ENCODE results near the genes MGST3 and ILDR2.

- RRBS, 2 experiments = no CpG with 5 or more reads among the region's 20 CpGs
These were observed 194.9 kb downstream of the PBX1 start for GRCh38 chr1:164753417-164754654.

DNA sequence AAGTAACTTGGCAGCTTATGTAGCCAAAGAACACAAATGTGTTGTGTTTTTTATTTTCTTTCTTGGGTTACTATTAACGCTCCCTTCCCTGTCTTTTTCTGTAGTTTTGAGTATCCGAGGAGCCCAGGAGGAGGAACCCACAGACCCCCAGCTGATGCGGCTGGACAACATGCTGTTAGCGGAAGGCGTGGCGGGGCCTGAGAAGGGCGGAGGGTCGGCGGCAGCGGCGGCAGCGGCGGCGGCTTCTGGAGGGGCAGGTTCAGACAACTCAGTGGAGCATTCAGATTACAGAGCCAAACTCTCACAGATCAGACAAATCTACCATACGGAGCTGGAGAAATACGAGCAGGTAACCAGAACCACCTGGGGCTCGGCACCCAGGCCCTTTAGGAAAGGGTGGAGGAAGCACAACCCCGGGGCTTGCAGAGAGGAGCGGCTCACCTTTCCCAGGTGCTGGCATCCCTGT is 233.4 kb downstream of the PBX1 start:
- RRBS, 2 experiments = 40 to 45% methylated on average over 2 of the region's 19 CpGs

DNA sequence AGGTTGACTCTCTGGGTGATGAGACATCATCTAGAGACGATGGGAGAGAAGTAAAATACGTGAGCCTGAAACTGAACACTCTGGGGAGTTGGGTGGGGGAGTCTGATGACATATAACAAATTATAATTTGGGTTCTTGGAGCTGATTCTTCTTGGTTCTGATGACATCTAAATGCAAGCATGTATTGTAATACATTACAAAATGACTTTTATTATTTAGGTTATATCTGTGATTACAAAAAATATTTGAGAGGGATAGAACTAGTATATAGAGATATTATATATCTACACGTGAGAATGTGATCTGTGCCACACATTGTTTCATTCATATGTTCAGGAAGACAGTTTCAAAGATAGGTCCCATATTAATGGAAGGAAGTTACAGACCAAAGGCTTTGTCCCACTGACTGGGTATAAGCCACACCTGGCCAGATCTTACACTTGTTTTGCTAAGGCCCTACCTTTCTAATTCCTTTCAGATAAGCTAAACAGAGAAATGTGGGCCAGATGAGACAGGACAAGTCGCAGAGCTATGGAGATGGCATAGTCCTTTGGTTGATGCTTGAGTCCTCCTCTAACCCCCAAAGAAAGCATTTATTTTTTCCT is 259.0 kb downstream of the PBX1 start:
- RRBS, 2 experiments = no CpG with 5 or more reads among the region's 4 CpGs

DNA sequence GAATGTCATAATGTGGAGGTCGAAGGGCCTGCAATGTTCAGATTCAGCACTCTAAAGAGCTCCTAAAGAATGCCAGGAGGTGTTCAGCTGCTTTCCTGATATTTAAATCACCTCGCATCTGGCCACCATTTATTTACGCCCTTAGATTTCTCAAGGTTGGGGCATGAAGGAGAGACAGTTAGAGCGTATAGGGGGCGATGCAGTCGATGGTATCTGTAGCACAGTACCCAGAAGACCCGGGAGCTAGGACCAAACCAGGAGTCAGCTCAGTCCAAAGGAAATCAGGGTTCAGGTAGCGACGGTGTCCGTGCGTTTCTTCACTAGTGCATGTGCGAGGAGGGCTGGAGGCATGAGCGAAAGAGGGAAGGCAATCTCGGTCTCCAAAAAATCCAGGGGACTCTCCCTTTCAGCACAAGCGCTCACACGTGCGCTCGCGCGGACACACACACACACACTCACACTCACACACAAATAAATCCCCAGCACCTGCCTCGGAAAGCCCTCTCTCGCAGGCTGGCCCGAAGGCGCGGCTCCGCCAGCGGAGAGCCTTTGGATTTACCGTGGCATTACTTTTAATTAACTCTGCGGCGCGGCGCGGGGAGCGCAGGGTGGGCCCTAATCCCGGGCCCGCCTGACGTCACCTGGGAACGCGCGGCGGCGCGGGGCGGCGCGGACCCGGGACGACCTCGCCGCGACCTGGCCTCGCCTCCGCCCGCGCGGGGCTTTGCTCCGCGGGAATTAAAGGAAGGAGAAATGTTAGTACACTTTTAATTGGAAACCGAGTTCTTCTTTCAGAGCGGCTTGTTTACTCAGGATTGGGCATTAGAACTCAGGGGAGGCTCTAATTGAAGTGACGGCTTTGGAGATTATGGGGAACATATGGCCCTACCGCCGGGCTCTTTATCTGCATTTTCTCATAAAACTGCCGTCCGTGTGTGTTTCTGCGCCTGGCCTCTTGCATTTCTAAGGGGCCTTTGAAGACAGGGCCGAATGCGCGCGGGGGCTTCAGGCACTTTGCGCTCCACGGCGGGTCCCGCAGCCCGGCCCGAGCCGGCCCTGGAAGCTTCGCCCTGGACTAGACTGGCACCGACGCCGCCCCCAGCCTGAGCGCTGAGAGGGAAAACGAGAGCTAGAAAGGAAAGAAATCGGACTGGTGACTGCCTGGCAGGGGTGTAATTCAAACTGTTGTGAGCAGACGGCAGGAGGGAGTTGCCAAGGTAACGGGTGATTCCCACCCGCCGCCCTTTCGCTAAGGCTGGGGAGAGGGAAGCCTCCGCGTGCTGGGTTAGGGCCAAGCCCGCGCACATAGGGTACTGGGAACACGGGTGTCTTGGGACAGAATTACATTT is 121.1 kb downstream of the LMX1A start:
- RRBS, 2 experiments = 1 to 2% methylated on average over 13 of the region's 94 CpGs

GRCh38 chr1:165253747-165254146 is 102.8 kb downstream of the LMX1A start:
- RRBS, 2 experiments = no CpG with 5 or more reads among the region's 3 CpGs

DNA sequence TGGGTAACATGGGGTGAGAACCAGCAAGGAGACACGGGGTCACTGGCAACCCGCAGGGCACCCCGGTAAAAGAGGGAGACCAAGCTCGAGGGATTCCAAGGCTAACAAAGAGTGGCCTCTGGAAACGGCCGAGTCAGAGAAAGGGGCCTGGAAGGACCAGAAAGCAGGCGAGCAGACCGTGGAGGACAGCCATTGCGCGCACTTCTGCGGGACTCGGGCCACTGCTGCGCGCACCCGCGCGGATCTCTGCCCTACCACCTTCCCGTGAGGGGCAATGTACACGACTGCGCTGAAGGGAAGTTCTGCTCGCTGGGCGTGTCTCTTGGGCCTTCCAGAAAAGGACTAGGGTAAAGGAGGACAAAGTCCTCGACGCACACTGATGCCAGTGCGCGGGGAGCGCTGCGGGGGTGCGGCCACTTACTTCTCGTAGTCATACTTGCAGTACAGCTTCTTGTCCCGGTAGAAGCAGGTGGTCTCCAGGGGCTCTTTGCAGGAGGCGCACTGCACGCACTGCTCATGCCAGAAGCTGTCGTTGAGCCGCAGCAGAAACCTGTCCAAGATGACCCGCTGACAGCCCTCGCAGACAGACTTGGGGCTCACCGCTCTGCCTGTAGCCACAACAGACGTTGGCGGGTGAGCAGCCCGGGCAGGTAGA is 3.7 kb downstream of the LMX1A start:
- RRBS, 2 experiments = no CpG with 5 or more reads among the region's 41 CpGs

DNA sequence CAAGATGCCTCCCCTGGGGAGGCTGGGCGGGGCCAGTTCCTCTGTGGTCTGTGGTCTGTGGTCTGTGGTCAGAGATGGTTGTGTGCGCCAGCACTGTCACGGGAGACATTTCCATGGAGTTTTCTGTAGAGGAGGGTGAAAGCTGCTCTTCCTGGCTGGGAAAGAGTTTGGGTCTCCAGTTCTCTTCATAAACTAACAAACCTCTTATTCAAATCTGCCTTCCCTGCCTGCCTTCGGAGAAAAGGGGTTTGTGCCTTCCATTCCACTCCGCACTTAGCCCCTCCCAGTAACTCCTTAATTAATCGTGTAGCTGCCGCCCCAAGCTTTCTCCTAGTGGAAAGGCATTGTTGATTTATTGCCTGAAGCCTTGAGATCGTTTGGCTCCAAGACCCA is 36.6 kb upstream of the LMX1A start:
- RRBS, 2 experiments = no CpG with 5 or more reads among the region's 8 CpGs

GRCh38 chr1:165630640-165631340 is at the start of gene MGST3:
MGST3 (plus strand) TSS chr1:165631234.
- RRBS, 2 experiments = no CpG with 5 or more reads among the region's 54 CpGs

DNA sequence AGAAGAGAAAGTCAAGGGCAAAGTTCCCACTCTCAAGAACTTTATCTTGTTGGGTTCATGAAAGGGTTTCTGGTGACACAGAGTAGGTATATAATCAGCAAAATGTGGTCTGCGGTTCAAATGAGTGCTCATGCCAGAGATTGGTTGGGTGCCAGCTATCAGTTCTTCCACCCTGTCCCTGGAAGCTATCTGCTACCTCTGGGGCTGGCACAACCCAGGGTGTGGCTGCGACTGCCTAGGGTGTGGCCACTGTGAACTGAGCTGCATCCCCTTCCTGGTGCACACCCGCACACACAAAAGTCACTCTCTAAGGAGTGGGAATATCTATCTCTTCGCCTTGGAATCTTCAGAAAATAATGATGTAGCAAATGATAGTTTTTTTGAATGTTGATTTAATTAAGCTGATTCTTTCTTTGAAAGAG is 15.0 kb downstream of the MGST3 start:
- RRBS, 2 experiments = no CpG with 5 or more reads among the region's 4 CpGs

GRCh38 chr1:166925628-166926362 is 49.5 kb downstream of the ILDR2 start:
- RRBS, 2 experiments = no CpG with 5 or more reads among the region's 7 CpGs

GRCh38 chr1:166975254-166976141 is at the start of gene ILDR2:
ILDR2 (minus strand) TSS chr1:166975540.
- RRBS, 2 experiments = no CpG with 5 or more reads among the region's 106 CpGs

DNA sequence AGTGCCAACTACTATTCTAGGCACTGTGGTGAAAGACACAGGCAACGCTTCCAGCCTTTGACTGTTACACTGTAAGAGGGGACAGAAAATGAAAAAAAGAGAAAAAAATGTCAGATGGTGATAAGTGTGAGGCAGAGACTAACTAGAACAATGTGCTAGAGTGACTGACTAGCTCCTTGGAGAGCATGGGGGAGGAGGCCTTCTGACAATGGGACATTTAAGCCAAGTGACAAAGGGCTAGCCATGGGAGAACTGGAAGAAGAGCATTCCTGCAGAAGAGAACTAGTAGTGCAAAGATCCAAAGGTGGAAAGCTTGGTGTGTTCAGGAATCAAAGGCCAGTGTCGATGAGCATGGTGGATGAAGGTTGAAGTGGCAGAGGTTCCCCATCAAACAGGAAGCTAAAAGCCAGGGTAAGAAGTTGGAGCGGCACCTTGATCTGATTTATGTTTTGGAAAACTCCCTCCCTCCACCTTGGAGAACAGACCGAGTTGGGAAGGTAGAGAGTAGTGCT is 25.8 kb downstream of the STYXL2 start:
- RRBS, 2 experiments = no CpG with 5 or more reads among the region's 4 CpGs

DNA sequence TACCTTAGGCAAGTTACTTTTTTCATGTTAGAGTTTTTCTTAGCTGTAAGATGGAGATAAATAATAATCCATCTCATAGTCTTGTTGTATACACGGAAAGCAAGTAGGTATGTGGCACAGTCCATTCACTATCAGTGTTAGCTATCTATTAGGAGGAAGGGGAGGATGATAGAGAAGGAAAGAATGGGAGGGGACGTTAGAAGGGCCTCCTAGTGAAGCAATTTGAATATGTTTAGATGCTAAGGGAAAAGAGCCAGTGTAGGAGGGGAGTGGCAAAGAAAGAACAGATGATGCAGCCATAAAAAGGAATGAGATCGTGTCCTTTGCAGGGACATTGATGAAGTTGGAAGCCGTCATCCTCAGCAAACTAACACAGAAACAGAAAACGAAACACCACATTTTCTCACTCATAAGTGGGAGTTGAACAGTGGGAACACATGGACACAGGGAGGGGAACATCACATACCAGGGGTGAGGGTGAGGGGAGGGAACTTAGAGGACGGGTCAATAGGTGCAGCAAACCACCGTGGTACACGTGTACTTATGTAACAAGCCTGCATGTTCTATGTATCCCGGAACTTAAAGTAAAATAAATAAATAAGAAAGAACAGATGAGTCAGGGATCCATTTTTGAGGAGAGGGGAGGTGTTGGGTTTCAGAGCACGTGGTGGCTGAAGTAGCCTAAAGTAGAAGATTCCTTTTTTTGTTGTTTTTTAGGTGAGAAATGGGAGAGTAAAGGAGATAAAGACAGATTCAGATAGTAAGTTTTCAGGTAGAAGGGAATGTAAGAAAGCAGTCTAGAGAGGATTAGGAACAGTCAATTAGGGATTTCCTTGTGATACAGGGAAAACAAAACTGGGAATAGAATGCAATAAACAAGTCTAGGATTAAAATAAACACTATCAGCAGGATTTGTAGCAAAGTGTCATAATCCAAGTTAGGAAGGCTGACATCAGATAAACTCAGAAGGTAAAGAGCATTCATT is 124.2 kb downstream of the POU2F1 start:
- RRBS, 2 experiments = no CpG with 5 or more reads among the region's 10 CpGs

- RRBS, 2 experiments = no CpG with 5 or more reads among the region's 4 CpGs
These were observed 136.4 kb downstream of the CD247 start for GRCh38 chr1:167381862-167382452.

DNA sequence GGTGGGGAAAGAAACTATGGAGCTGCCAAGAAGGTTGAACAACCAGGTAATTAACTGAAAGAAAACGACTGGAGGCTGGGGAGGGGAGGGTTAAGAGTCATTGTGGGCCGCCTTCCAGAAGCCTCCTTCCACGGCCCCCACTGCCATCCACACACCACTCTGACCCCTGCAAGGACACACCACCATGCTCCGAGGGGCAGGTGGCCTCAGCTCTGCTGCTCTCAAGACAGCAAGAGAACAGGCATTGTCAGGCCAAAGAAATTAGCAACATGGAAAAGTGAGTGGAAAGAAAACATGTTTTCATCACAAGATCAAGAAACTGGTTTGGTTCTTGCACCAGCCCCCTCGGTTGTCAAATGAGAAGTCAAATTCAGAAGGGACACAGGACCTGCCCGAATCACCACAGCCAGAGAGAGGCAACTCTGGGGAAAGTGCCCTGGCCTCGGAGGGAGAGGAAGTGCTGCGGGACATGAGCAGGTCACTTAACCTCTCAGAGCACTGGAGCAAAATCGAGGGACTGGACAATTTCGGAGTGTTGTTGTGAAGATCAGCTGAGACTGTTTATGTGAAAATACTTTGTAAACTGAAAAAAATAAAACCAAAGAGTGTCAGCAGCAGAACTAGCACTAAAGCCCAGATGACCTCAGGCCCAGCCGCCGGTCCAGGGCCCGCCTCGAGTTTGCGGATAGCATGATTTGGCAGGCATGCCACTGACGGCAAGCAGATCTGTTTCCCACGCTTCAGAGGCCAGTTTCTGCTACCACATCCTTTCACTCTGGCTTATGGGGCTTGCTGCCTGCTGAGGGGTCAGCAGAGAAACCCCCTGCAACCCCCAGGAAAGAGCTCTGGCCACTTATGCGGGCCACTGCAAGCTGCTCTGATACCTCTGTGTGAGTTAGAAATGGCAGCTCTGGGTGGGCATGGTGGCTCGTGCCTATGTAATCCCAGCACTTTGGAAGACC is 32.2 kb downstream of the CD247 start:
- RRBS, 2 experiments = no CpG with 5 or more reads among the region's 19 CpGs

DNA sequence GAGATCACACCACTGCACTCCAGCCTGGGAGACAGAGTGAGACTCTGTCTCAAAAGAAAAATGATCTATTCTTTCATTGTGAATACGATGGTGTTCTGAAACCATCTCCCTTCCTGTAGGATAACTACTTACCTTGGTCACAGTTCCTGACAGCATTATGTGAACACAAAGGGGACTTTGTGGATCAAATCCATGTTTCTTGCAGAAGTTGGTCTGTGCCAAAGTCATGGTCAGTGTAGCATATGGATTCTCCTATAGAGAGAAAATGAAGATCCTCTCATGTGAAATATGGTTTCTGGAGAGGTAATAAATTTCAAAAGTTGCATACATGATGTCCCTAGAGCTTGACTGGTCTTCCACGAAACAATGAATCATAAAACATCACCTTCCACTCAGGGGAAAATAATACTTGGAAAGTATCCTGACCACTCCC is 5.7 kb downstream of the CREG1 start:
- RRBS, 2 experiments = no CpG with 5 or more reads among the region's 2 CpGs

GRCh38 chr1:167564441-167565128 is 11.0 kb upstream of the CREG1 start:
- RRBS, 2 experiments = no CpG with 5 or more reads among the region's 2 CpGs

GRCh38 chr1:167617221-167618138 is 12.6 kb upstream of the RCSD1 start:
- RRBS, 2 experiments = no CpG with 5 or more reads among the region's 8 CpGs

DNA sequence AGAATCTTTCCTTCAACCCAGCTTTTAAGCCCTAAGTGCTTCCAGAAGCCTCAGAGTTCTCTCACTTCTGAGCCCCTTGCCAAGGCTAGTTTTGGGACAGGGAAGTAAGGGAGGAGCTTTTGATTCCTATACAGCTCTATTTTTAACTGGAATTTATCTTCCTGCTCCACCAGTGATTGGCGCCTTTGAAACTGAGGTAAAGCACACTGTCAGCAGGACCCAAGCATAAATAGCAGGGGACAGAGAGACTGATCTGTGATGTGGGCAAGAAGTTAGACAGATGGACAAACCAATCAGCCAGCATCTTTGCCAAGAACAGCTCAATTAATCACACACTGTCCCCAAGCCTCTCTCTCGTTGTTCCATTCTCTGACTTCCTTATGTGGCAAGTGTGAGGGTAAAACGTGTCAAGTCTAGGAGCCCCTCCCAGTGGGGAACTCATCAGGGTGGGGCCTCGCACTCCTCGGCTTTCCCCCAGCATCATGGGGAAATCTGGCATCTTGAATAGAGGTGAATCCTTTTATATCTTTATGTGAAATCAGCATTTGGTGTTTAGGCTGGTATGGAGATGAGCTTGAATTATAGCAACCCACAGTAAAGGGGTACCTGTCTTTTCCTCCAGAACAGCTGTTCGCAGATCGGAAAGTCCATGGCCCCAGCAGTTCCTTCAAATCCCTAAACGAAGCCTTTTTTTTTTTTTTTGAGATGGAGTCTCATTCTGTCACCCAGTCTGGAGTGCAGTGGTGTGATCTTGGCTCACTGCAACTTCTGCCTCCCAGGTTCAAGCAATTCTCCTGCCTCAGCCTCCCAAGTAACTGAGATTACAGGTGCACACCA is 40.1 kb upstream of the MPZL1 start:
- RRBS, 2 experiments = no CpG with 5 or more reads among the region's 8 CpGs

DNA sequence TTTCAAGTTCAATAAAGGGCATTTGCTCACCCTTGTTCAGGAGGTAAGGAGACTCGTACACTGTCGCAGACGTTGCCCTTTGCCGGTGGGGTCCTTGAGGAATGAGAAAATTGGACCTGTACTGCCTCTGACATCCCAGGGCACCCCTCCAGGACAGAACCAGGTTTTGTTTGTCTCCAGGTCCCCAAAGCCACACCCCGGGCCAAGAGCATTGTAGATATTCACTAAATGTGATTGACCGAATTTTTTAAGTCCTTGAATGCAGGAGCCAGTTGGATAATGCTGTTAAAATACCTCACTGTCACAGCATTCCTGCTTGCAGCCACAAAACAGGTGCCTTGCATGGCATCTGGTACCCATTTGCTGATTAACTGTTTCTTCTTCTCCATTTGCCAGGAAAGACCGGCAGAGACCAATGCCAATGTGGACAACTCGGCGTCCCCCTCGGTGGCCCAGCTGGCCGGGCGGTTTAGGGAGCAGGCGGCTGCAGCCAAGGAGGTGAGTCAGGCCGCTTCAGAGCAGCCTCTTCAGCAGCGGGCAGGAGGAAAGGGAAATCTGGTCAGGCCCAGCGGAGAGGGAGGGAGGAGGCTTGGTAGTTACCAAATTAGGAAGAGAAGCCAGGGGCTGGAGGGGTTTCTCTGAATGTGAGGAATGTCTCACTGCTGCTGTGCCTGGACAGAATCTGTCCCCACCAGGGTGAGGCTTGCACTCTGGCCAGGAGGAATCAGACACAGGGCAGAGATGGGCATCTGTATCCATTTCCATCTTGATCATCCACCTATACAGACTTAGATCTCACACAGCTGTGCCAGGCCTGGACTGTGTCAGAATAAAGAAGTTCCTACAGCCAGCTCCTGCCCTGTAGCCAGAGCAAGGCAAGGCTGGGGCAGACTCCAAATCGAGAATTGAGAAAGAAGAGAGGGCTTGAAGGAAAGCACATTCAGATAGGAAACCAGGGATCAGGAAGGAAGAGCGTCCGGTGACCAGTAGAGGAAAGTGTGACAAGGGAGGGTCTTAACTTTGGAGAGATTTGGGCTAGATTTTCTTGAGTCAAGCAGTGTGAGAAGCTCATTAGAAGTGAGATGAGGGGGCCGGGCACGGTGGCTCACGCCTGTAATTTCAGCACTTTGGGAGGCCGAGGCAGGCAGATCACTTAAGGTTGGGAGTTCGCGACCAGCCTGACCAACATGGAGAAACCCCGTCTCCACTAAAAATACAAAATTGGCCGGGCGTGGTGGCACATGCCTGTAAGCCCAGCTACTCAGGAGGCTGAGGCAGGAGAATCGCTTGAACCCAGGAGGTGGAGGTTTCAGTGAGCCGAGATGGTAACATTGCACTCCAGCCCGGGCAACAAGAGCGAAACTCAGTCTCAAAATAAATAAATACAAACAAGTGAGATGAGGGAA is 37.8 kb upstream of the MPZL1 start:
- RRBS, 2 experiments = 56 to 65% methylated on average over 7 to 8 of the region's 32 CpGs

All from LNCaP clone FGC (cell line).